ENCODE data around the genes PSMD13 and ANO9.

DNA sequence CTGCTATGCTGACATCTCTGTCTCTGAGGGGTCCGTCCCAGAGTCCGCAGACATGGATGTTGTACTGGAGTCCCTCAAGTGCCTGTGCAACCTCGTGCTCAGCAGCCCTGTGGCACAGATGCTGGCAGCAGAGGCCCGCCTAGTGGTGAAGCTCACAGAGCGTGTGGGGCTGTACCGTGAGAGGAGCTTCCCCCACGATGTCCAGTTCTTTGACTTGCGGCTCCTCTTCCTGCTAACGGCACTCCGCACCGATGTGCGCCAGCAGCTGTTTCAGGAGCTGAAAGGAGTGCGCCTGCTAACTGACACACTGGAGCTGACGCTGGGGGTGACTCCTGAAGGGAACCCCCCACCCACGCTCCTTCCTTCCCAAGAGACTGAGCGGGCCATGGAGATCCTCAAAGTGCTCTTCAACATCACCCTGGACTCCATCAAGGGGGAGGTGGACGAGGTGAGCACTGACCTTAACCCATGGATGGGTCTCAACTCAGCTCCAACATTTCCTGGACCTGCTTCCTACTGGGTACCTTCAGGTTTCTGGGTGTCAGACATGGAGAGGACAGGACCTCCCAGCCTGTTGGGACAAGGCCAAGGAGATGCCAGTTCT is 2.1 kb downstream of the RIC8A start:
- RRBS, result no CpG with 5 or more reads among the region's 17 CpGs

- RRBS, result no CpG with 5 or more reads among the region's 8 CpGs
Measured at GRCh38 chr11:223921-224231, 12.3 kb downstream of the SIRT3 start.

GRCh38 chr11:236705-237157 is at the start of gene PSMD13:
TSS of gene PSMD13 (plus strand) at chr11:236976.
- RRBS, result 2% methylated on average over 22 of the region's 40 CpGs

- RRBS, result no CpG with 5 or more reads among the region's 8 CpGs
Measured at GRCh38 chr11:277973-278270, 285 bp upstream of the NLRP6 start.

GRCh38 chr11:291402-292170 is 2.7 kb downstream of the PGGHG start:
- RRBS, result 92% methylated on average over 5 of the region's 41 CpGs

- RRBS, result no CpG with 5 or more reads among the region's 20 CpGs
Measured at GRCh38 chr11:309025-309844, 1.6 kb downstream of the IFITM2 start.

- RRBS, result 95% methylated on average over 1 of the region's 24 CpGs
Measured at GRCh38 chr11:314824-315786, 1.3 kb downstream of the IFITM1 start.

- RRBS, result 91% methylated on average over 31 of the region's 101 CpGs
Measured at GRCh38 chr11:315787-316901, 2.3 kb downstream of the IFITM1 start.

DNA sequence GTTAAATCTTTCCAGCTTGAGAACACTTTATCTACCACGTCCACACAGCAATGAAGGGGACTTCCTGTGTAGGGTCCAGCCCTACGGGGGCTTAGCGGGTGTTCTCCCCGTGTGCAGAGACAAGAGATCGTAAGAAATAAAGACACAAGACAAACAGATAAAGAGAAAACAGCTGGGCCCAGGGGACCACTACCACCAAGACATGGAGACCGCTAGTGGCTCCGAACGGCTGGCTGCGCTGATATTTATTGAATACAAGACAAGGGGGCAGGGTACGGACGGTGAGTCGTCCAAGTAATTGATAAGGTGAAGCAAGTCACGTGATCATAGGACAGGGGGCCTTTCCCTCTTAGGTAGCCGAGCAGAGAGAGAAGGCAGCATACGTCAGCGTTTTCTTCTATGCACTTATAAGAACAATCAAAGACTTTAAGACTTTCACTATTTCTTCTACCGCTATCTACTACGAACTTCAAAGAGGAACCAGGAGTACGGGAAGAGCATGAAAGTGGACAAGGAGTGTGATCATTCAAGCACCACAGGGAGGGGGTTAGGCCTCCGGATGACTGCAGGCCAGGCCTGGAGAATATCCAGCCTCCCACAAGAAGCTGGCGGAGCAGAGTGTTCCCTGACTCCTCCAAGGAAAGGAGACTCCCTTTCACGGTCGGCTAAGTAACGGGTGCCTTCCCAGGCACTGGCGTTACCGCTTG is 4.2 kb upstream of the IFITM3 start:
- RRBS, result no CpG with 5 or more reads among the region's 26 CpGs

DNA sequence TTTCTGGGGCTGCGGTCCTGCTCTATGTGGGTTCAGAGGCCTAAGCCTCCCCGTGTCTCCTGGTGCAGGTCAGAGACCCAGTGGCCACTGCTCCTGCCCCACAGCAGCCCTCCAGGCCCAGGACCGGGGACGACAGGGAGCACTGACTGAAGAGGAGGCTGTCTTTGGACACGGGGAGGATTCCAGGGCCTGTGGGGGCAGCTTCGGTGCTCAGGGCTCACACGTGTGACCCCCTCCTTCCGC is 6.0 kb upstream of the IFITM3 start:
- RRBS, result no CpG with 5 or more reads among the region's 8 CpGs

- RRBS, result no CpG with 5 or more reads among the region's 24 CpGs
Measured at GRCh38 chr11:326948-328153, 6.7 kb upstream of the IFITM3 start.

DNA sequence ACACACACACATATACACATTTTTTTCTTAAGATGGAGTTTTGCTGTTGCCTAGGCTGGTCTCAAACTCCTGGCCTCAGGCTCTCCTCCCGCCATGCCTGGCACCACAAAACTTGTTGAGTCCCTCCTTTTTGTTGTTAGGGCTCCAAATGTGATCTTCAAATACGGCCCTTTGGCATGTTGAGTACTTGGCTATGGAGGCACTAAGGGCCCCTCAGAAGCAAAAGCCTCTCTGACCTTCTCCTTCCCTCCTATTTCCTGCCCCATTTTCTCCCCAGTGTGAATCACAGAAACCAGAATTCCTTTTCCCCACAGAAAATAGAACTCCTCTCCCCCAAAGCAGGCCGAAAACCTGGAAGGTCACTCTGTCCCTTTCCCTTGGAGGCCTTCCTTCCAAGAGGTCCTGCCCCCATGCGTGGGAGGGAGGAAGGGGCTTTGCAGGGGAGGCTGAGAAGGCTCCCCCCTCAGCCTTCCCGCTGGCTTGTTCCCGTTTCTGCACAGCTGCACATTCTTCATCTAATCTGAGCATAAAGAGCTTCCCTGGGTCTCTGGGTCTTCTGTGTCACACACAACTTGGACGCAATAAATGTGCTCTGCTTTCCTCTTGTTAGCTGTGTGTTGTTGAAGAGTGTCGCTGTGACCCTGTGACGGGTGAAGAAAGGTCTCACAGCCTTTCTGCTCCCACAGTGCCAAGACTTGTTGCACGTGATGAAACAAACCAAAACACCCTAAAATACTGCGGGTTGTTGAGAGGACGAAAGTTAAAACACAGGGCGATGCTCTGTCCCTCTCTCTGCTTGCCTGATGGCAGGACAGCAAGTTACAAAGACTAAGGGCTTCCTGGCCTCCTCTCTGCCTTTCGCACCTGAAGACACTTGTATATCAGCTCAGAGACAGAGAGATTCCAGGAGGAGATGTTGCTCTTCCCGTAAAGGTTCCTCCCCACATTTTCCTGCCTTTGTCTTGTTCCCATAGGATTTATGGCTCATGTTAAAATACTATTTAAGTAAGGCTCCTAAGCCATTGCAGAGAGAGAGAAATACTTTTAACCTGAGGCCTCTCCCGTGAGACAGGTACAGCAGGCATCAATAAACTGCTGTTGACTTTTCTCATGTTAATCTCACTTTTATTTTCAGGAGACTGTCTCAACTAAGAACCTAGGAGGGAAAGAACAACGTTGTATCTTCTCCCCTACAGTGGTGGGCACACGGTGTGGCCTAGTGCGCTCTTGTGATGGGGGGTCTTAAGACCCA is 15.2 kb upstream of the IFITM3 start:
- RRBS, result no CpG with 5 or more reads among the region's 19 CpGs

GRCh38 chr11:350088-351468 is 18.7 kb upstream of the B4GALNT4 start:
- RRBS, result no CpG with 5 or more reads among the region's 36 CpGs

- RRBS, result no CpG with 5 or more reads among the region's 48 CpGs
Measured at GRCh38 chr11:400049-400573, 6.1 kb downstream of the PKP3 start.

DNA sequence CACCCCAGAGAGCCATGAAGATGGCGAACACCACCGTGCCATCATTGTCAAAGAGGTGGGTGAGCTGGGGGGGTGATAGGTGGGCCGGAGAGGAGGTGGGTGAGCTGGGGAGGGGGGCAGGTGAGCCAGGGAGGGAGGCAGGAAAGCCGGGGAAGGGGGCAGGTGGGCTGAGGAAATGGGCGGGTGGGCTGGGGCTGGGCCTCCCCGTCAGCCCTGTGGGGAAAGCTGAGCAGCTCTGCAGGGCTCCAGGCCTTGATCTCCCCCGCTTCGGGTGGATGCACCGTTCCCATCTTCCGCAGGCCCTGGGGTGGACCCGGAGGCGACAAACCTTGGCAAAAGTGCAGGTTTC is 12.1 kb downstream of the ANO9 start:
- RRBS, result 5% methylated on average over 1 of the region's 12 CpGs

DNA sequence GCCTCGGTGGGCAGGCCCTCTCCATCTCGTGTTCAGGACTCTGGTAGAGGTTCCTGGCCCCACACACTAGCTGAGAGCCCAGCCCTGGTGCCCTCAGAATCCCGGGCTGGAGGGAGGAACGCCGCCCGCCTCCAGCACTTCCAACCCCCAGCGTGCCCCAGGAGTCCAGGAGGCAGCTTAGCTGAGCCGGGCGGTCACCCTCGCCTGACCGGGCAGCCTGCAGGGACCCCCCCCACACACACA is 316 bp downstream of the ANO9 start:
- RRBS, result 71% methylated on average over 5 of the region's 11 CpGs

DNA sequence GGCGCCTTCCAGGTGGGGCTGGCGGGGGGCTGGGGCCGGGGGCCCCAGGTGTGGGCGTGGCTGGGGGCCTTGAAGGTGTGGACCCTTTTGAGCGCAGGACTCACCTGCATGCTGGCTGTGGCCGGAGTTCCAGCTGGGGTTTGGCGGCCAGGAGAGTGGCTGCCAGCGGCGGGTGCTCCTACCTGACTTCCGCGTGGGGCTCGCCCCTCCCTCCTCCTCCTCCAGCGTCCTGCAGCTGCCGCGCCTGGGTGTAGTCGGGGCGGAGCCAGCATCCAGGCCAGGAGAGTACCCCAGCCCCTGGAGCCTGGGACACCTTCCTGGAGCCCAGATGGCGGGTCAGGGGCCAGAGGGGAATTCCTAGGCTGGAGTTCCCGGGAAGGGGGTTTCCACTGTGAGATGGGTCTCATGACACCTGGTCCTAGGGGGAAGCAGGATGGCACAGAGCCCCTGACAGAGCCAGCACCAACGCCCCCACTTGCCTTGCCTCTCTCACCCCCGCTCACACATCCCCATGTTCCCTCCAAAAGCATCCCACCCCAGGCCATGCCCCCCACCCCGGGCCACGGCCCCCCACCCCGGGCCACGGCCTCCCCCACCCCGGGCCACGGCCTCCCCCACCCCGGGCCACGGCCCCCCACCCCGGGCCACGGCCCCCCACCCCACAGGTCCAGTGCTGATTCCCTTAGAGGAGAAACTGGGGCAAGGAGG is at the start of gene ANO9:
TSS of gene ANO9 (minus strand) at position 195 of the 708 bp plus-strand sequence.
- RRBS, result 15% methylated on average over 6 of the region's 31 CpGs

DNA sequence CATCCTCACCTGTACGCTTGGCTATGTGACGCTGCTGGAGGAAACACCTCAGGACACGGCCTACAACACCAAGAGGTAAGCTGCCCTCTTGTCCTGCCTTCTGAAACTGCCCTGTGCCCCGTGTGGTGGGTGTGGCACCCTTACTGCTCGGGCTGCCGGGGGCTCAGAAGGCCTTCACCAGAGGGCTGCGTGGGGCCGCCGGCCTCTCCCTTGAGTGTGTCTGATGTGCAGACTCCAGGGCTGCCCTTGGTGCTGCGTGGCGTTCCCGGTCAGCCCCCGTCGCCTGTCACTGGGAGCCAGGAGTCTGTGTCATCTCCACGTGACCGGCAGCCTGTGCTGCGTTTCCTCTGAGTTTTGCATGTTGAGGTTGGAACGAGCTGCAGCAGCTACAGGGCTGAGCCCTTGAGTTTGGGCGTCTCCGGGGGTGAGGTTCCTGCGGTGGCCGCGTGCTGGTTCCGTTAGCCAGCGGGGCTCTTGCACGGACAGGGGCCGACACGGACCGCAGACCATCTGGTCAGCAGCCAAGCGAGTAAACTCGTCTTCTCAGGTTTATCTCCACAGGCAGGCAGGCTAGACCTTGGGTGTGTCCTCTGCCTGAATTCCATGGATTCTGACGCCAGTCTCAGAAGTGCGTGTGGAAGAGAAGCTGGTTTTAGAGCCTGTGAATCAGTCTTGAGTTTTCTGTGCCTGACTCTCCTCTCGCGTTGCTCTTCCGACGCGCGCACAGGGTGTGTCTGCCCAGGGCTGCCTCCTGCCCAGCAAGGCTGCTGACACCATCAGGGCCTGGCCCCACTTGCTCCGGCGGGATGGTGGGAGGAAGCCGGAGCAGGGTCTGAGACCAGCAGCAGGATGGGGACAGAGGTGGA is 10.4 kb downstream of the PTDSS2 start:
- RRBS, result 99% methylated on average over 5 of the region's 42 CpGs

GRCh38 chr11:533675-534033 is 1.7 kb downstream of the HRAS start:
- RRBS, result 96% methylated on average over 6 of the region's 16 CpGs

- RRBS, result no CpG with 5 or more reads among the region's 30 CpGs
Measured at GRCh38 chr11:541438-542017, 4.2 kb downstream of the LRRC56 start.